HTERT-HM (cell line): ENCODE data around the gene GEMIN8.

DNA sequence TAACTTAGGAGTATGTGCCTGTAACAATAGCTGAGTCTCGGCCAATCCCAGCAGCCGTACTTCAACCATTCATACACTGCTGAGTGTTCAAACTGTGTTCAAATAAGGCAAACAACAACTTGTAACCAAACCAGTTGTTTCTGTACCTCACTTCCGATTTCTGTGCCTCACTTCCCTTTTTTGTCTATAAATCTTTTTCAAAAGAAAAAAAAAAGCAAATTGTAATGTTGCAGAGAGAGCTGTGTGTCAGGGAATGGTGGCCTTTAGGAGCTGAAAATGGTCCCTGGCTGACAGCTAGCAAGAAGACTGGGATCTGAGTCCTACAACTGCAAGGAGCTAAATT lies 45.9 kb downstream of the GEMIN8 start:
- RRBS = no CpG with 5 or more reads among the region's 3 CpGs

DNA sequence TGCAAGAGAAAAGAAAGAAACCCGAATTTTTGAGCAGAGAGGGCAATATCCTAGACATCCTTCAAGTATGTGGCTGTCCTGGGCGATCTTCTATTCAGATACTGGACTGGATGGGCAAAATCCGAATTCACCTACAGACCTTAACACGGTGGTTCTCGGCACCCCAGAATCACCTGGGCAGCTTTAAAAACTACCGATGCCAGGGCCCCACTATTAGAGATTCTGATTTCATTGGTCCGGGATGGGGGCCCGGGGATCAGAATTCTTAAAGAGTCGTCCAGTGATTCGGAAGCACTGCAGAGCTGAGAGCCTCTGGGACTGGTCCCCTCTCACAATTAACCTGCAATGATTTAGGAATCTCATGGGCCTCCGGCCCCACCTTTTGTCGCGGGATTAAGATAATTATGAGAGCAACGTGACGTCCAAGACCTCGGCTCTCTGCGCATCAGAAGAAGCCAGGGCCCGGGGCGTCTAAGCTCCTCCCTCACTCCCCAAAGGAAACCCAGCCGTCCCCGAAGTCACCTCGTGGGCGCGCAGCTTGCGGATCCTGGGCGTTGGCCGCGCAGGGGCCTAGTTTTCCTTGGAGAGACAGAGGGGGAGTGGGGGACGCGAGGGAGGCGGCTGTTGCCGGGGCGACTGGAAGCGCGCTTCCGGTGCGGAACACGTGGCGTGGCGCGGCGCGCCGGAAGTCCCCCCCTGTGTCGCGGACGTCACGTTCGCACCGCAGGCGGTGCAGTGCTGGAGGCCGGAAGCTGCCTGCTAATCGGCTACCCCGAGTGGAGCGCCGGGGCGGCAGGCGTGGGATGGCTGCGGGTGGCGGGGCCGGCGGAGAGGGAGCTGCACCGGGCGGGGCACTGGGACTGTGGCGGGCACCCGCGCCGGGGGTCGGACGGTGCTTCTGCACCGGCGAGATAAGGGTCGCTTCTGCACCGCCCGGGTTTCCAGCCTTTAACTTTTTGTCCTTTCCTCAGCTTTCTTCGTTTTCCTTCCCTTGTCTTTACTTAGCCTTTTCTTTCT lies at the start of gene GEMIN8:
Gene GEMIN8 (minus strand): TSS at position 638 of the 1,017 bp plus-strand sequence.
- RRBS = 2% methylated on average over 32 of the region's 76 CpGs

DNA sequence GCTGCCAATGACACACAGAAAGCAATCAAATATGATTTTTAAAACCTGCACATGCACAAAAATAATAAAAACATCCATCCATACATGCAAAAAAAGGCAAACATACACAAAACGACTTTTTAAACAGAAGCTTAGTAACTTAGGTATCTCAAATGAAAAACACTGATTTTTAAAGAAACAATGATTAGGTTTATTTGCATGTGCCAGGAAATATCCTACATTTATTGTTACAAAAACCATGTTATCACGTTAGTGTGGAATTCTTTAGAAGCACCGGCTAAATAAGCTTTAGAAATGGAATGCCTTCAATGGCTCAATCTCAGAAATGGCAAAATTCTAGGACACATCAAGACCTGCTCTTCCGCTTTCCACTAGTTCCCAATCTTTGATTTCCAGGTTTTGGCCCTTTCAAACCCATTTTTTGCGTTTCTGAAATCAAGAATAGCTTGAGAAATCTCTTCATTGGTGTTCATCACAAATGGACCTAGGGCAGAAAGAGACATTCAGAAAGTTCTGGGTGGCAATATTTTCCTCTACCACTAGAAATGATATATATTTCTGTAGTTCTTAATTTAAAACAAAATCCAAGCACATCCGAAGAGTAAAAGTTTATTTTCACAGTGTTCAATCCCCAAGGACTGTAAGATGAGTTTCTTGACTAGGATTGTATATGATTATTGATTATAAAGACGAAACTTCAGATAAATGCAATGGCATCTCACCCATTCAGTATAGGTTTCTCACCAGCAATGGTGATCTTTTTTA lies 602 bp upstream of the VEGFD start:
- RRBS = no CpG with 5 or more reads among the region's 7 CpGs

DNA sequence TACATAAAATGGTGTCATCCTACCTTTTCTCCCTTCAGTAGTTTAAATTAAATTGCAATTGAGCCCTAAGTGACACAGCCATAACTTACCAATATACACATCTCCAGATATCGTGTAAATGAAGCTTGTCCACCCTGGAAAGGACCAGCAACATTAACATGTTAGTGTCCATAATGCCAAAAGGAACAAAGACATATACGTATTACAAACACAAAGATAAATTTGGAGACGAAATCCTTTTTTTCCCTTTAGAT lies 23.1 kb upstream of the VEGFD start:
- RRBS = no CpG with 5 or more reads among the region's 3 CpGs

GRCh38 chrX:15616369-15616864 lies 15.7 kb upstream of the ACE2 start:
- RRBS = no CpG with 5 or more reads among the region's 5 CpGs

- RRBS = no CpG with 5 or more reads among the region's 3 CpGs
Measured at GRCh38 chrX:15873317-15873752, 18.7 kb upstream of the AP1S2 start.

DNA sequence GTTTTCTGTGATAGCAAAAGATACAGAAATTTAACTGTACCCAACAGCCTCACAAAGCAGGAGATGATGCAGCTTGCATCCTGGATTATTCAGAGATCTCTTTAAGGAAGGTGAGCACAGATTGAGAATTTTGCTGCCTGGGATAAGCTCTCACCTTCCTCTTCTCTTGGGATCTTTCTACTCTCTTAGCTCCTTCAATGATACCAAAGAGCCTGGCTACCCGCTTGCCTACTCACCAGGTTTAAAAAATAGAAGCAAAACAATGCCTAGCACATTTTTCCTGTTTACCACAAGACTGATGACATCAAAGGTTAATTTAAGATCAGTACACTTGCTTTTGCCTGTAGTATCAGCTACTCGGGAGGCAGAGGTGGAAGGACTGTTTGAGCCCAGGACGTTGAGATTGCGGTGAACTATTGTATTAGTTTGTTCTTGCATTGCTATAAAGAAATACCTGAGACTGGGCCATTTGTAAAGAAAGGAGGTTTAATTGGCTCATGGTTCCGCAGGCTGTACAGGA lies 36.8 kb upstream of the AP1S2 start:
- RRBS = no CpG with 5 or more reads among the region's 5 CpGs

DNA sequence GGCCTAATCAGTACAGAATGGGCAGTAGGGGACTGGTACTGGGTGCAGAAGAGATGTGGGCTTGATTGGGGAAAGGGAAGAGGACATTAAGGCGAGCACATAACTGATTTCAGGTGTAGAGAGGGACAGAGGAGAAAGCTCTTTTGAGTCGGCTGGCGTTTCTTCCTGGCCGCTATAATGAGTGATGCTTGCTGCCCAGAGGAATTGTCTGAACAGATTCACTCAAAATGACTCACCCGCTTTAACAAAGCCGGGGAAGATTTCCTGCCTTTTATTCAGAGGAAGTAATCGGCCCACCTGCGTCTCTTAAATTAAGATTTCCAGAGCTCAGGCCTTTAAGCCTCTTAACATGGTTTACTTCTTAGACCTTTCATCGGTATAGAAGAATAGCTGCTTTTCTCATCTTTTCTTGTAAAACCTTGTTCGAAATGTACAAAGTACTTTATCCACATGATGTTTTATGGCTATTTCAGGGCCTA lies 102.1 kb upstream of the AP1S2 start:
- RRBS = no CpG with 5 or more reads among the region's 10 CpGs

GRCh38 chrX:16700754-16701107 lies 11.7 kb downstream of the CTPS2 start:
- RRBS = no CpG with 5 or more reads among the region's 2 CpGs

DNA sequence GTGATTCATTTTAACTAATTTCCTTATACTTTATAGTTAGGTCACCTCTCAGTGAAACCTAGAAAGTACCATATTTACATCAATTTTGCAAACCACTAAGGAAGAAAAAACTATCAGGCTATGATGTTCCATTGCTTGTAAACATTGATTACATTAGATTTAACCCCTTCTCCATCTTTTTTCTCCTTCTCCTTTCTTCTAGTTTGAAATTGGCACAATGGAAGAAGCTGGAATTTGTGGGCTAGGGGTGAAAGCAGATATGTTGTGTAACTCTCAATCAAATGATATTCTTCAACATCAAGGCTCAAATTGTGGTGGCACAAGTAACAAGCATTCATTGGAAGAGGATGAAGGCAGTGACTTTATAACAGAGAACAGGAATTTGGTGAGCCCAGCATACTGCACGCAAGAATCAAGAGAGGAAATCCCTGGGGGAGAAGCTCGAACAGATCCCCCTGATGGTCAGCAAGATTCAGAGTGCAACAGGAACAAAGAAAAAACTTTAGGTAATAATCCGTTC lies 32.2 kb downstream of the TXLNG start:
- RRBS = no CpG with 5 or more reads among the region's 3 CpGs

DNA sequence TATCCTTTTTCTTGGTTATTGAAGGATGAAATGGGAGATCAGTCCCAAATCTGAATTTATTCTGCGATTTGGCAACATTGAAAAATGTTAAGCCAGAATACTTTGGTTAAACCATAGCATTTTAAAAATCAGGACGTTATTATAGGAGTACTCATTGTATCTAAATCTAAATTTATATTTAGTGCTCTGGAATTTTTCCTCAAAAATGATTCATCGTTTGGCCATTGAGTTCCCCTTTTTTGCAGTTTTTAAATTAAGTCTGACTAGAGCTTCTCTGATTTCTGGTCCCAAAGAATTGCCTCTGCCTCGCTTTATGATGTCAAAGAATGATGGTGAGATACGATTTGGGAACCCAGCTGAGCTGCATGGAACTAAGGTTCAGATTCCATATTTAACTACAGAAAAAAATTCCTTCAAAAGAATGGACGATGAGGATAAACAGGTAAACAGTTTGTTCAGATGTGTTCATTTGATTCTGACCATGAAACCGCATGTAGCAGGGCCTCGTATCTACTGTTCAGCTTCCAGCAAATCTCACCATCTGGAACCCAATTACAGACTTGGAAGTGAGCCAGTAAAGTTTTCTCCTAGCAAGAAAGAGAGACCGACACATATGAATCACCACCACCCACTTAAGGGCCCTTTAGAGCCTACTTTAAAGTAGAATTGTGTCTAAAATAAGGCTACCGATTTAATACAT lies 75.5 kb downstream of the REPS2 start:
- RRBS = no CpG with 5 or more reads among the region's 10 CpGs

DNA sequence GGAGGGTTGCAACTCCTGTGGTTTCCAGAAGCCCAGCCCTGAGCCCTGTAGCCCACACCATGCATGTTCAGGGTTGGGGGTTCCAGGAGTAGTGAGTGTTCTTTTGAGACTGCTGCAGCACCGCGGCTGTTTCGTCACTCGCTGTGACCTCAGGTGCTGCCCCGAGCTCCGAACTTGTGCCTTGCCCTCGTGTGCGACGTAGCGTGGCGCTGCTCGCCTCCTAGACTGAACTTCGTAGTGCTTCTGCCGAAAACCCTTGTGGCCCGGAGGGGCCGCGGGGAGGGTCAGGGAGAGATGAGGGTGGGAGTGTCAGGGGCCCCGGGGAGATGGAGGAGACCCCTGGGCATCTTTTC lies 1.7 kb downstream of the NHS start:
- RRBS = 32% methylated on average over 6 of the region's 18 CpGs

- RRBS = no CpG with 5 or more reads among the region's 5 CpGs
Measured at GRCh38 chrX:17735867-17736162, 1.5 kb upstream of the SCML1 start.

GRCh38 chrX:17736747-17737389 lies 425 bp upstream of the SCML1 start:
- RRBS = no CpG with 5 or more reads among the region's 41 CpGs

GRCh38 chrX:18574700-18575161 lies 97.2 kb downstream of the RS1 start:
- RRBS = no CpG with 5 or more reads among the region's 3 CpGs

DNA sequence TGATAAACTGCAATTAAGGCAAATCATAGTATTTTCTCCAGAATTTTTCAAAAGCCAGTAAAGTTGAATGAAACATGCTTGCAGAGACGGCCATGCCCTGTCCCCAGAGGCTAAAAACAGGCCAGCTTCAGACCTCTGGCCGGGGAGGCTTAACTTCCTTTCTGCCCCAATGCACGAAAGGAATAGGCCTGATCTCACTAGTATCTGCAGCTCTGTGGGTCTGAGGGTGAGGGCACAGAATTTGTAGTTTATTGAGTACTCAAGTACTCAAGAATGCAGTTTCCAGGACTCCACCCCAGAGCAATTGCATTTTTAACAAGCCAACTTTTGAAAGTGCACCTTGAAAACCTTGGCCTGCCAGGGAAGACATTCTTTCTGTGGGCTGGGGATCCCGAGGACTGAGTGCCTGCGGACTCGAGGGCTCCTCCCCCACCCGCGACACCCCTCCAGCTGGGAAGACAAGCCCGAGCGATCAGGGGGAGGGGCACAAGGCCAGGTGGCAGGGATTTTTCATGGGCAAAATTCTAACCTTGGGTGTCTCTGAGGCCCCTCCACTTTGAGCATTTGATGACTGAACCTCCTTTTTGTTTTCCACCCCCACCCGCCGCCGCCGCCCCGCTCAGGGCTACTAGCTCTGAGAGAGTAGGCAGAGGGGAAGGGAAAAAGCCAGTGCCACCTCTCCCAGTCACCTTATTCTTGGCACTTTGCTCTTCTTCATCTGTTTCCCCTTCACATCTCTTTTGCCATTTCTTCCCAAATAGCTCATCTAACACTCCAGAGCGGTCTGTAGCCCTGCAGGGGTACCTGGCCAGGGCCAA lies 22.3 kb downstream of the RS1 start:
- RRBS = no CpG with 5 or more reads among the region's 16 CpGs

DNA sequence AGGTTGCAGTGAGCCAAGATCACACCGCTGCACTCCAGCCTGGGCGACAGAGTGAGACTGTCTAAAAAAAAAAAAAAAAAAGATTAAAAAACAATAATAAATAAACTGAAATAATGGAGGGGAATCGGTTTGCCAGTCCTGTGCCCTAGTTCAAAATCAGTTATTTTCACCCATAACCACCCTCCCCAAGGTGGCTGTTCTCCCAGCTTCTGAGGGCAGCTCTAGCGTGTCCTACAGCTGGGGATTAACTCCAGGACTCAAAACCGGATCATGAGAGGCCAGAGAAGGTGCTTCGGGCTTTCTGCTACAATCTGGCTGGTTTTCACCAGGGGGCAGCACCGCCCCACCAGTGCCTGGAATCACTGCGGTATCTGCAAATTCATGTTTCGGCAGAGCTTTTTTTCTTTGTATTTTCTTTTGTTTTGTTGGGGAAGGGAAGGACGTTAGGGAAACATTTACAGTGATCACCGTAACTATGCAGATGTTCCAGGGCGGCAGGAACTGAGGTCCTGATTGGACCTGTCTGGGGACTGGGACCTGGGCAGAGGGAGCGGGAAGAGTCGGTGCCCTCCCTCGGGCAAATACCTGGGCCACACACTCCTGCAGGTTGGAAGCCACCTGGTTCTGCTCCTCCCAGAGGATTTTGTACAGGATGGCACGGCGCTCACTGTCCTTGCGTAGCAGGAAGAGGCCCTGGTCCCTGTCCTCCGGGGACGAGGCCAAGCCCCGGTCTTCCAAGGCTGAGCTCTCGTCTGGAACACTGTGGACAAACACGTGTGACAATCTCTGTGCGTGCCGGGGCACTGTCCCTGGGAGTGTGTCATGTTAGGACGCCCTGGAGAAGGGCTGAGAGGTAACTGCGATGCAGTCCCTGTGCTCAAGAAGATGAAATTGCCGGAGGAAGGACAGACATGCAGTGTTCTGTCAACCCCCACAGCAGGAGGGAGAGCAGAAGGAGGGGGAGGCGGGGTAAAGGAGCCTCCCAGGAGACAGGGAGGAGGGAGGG lies 28.6 kb downstream of the PDHA1 start:
- RRBS = 3% methylated on average over 6 of the region's 29 CpGs

- RRBS = no CpG with 5 or more reads among the region's 4 CpGs
Measured at GRCh38 chrX:19673440-19673733, 158.1 kb upstream of the MAP3K15 start.